Osteoblast (primary cell): ENCODE measurements around a stretch of chr2.

- CAGE, long polyA plus RNA, result no peak
- RRBS, result no CpG with 5 or more reads among the region's 14 CpGs
Measured at GRCh38 chr2:127115454-127116328, 8.7 kb upstream of the BIN1 start.

DNA sequence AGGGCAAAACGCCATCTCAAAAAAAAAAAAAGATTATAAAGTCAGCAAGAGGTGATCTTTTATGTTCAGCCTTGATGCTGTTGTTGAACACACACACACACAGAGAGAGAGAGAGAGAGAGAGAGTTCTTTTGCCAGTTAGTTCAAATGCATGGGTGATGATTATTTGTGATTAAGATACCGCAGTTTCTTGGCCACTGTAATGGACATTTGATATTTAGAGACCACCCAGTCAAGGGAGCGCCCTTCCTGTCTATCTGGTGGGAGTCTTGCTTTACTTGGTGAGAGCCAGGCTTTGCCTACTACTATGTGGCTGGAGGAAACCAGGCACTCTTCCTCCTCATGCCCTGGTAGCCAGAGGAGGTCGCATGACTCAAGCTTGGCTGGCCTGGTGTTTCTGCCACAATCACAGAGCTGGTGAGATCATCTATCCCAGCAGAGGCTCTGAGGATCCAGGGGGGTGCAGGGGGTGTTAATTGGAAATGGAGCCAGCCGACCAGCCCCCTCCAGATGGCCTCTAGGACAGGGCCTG lies 46.6 kb upstream of the BIN1 start:
- CAGE, long polyA plus RNA, result no peak
- RRBS, result no CpG with 5 or more reads among the region's 5 CpGs

- CAGE, long polyA plus RNA, result no peak
- RRBS, result no CpG with 5 or more reads among the region's 6 CpGs
Measured at GRCh38 chr2:127224987-127225380, 4.9 kb upstream of the CYP27C1 start.

- CAGE, long polyA plus RNA, result no peak
- RRBS, result no CpG with 5 or more reads among the region's 9 CpGs
Measured at GRCh38 chr2:127246884-127247259, 26.8 kb upstream of the CYP27C1 start.

- CAGE, long polyA plus RNA, result no peak
- RRBS, result no CpG with 5 or more reads among the region's 1 CpG
Measured at GRCh38 chr2:127302205-127302766, 8.3 kb upstream of the ERCC3 start.

DNA sequence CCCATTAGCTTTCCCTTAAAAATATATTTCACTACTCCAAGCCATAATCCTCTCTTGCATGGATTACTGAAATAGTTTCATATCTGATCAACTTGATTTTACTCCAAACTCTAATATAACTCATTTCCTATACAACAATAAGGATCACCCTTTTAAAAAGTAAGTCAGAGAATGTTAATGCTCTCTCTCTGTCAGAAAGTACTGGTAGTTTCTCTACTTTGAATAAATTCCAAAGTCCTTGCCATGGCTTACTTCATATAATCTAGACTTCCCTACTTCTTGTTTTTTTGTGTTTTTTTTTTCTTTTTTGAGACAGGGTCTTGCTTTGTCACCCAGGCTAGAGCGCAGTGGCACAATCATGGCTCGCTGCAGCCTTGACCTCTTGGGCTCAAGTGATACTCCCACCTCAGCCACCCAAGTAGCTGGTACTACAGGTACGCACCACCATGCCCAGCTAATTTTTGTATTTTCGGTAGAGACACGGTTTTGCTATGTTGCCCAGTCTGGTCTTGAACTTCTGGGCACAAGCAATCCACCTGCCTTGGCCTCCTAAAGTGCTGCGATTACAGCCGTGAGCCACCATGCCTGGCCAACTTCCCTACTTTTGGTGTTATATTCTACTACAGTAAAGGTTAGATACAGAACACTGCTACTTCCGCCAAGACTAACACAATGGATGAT lies 36.0 kb downstream of the MAP3K2 start:
- CAGE, long polyA plus RNA, result no peak
- RRBS, result no CpG with 5 or more reads among the region's 8 CpGs

GRCh38 chr2:127365308-127366377 lies 22.1 kb downstream of the MAP3K2 start:
- CAGE, long polyA plus RNA, result no peak
- RRBS, result no CpG with 5 or more reads among the region's 6 CpGs

DNA sequence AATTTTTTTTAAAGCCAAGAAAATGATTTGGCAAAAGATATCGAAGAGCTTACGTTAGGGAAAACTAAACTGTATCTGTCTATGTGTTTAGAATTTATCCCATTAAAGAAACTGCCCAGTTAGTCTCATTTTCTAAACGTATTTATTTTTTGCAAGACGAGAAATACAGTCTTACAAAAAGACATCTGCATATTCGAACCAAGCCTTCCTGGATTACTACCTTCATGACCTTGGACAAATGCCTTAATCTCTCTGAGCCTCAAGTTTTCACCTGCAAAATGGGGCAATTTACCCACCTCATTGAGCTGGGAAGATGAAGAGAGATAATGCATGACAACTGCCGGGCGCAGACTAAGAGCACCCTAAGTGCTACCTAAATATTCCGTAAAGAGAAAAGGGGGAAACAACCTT lies 1.1 kb downstream of the MAP3K2 start:
- CAGE, long polyA plus RNA, result no peak
- RRBS, result no CpG with 5 or more reads among the region's 8 CpGs

DNA sequence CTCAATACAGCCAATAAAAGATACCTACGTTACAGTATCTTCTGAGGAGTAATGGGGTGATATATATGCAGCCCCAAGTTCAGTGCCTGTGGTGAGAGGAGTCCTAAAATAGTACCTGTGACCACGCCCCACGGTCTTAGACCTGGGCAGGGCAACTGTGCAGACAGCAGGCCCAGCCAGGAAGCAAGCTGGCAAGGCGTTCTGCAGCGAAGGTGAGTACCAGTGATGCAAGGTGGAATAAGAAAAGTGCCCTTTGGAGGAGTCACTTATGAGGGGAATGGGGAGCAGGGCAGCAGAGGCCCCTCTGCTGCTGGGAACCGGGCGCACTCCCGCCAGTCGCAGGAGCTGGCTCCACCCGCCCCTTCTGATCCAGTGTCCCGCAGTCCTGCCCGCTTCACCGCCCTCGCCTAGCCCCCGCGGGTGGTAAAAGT lies 12.8 kb upstream of the MAP3K2 start:
- CAGE, long polyA plus RNA, result no peak
- RRBS, result 17% methylated on average over 3 of the region's 16 CpGs

GRCh38 chr2:127400975-127401950 lies 13.5 kb upstream of the MAP3K2 start:
- CAGE, long polyA plus RNA, result no peak
- RRBS, result 57% methylated on average over 14 of the region's 37 CpGs

DNA sequence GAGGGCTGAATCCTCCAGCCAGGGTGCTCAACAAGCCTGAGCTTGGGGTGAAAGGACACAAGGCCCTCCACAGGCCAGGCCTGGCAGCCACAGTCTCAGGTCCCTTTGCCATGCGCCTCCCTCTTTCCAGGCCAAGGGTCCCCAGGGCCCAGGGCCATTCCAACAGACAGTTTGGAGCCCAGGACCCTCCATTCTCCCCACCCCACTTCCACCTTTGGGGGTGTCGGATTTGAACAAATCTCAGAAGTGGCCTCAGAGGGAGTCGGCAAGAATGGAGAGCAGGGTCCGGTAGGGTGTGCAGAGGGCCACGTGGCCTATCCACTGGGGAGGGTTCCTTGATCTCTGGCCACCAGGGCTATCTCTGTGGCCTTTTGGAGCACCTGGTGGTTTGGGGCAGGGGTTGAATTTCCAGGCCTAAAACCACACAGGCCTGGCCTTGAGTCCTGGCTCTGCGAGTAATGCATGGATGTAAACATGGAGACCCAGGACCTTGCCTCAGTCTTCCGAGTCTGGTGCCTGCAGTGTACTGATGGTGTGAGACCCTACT lies 416 bp downstream of the PROC start:
- CAGE, long polyA plus RNA, result no peak
- RRBS, result no CpG with 5 or more reads among the region's 7 CpGs

- CAGE, long polyA plus RNA, result no peak
- RRBS, result no CpG with 5 or more reads among the region's 4 CpGs
Measured at GRCh38 chr2:127455535-127456165, 37.4 kb downstream of the PROC start.

- CAGE, long polyA plus RNA, result no peak
- RRBS, result no CpG with 5 or more reads among the region's 11 CpGs
Measured at GRCh38 chr2:127527070-127527781, 937 bp upstream of the IWS1 start.

DNA sequence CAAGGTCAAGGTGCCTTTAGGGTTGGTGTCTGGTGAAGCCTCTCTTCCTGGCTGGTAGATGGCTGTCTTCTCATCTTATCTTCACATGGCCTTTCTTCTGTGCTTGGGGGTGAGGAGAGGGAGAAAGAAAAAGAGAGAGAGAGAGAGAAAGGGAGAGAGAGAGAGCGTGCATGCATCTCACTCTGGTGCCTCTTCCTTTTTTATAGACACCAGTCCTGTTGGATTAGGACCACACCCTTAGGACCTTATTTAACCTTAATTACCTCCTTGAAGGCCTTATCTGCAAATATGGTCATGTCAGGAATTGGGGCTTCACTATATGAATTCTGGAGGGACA lies 26.4 kb downstream of the MYO7B start:
- CAGE, long polyA plus RNA, result no peak
- RRBS, result no CpG with 5 or more reads among the region's 1 CpG

DNA sequence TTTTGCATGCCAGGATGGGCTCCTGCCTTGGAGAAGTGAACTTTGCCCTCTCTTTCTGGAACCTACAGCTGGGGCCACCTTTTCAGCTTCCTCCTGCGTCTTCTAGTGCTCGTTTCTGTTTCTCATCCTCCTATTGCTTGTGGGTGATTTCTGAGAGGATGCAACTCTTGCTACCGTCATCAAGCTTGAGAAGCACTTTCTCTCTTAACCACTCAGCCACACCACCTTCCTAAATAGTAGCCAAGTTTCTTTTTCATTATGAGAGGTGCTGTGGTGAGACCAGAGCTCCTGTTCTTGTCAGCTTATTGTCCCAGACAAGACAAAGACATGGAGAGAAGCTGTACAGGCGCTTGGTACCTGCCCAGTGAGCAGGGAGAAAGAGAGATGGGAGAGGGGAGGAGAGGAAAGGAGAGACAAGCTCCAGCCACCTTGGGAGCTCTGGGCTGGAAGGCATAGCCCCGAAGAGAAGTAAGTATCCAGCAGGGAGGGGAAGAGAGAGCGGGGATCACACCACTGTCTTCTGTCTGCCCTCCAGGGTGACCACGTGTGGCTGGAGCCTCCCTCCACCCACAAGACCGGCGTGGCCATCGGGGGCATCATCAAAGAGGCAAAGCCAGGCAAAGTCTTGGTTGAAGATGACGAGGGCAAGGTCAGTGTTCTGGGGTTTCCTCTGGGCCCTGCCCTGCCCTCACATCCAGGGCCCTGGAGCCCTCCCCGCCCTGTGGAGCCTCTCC lies 28.3 kb downstream of the MYO7B start:
- CAGE, long polyA plus RNA, result no peak
- RRBS, result no CpG with 5 or more reads among the region's 12 CpGs

- CAGE, long polyA plus RNA, result no peak
- RRBS, result no CpG with 5 or more reads among the region's 8 CpGs
Measured at GRCh38 chr2:127633249-127633620, 12.7 kb upstream of the GPR17 start.

DNA sequence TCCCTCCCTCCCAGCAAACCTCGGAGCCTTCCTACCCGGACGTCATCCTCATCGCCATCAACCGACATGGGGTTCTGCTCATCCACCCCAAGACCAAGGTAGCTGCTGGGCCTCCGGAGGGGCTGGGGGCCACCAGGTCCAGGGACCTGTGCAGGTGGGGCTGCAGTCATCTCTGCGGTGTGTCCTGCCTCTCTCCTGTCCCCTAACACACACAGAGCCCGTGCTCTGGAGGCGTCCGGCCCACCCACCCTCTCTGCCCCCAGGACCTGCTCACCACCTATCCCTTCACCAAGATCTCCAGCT lies 9.5 kb upstream of the GPR17 start:
- CAGE, long polyA plus RNA, result no peak
- RRBS, result 96% methylated on average over 6 of the region's 10 CpGs

DNA sequence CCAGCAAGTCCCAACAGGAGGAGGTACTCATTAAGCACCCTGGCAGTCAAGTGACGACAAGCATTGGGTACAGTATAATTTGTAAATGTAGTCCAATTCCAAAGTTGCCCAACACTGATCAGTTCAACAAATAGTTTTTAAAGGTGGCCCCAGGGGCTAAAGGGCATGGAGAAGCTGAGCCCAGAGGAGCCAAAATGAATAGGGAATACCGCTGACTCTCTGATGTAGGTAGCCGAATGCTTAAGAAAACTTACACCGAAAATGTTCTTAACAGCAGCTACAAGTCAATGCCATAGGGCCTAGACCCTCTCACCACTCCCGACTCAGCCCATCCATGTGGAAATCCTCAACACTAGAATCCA lies 9.9 kb downstream of the LIMS2 start:
- CAGE, long polyA plus RNA, result no peak
- RRBS, result no CpG with 5 or more reads among the region's 5 CpGs

DNA sequence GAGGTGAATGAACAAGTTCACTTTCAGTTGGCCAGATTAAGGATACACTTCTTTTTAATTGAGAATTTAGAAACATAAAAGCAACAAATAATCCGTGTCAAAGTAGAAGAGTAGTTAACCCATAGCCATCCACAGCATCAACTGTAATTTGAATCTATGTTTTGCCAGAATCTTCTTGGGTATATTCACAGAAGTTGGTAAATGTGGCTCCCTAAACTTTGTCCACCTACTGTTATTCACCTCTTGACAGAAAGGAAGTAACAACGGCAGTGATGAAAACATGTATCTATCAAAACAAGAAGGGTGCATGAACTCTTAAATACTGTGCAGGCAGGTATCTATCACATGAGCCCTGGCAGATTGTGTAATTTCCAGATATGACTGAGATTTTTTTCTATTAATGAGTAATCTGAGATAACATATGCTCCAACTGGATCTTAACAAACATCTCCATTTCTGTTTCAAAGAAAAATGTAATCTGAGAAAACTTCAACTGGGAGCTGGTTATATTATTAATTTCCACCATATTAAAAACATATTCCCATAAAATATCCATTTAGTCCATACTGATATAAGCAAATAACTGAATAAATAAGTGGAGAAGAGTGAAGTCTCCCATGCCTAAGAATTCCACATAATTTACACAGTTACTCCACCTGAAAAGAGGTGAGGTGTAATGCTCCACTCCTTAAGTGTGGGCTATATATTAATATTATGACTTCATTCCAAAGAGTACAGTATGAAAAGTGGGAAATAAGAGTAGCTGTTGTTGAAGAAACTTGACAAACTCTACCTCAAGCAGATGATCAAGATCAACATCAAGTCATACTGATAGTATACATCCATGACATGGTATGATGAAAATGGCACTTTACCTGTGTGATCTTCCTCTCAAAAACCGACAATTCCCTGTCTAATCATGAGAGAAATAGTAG lies 36.7 kb downstream of the SFT2D3 start:
- CAGE, long polyA plus RNA, result no peak
- RRBS, result no CpG with 5 or more reads among the region's 3 CpGs

DNA sequence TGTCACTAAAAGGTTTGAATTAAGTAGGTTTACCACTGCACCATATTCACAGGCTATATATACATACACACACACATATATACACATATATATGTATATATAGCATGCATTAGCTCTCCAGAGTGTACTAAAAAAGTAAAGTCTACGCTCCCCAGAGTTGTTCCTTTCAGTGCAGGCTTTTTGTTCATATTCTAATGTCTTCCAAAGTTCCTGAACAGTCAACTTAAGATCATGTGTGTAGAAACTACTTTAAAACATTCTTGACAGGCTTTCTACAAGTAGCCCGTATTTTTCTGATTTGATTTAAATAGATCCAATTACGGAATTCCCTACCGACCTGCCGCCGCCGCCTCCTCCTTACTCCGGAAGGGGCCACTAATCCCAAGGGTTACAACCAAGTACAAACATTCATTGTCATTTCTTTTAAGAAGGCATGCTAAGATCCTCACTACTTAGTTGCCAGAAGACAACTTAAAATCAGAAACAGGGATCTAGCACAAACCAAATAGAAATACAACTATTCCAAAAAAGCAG lies 915 bp downstream of the WDR33 start:
- CAGE, long polyA plus RNA, result no peak
- RRBS, result no CpG with 5 or more reads among the region's 8 CpGs